Endothelial cell of umbilical vein (primary cell): ENCODE results near the gene TEX9.

- PRO-cap: no peak
CAGE:
- cytosol, long polyA minus RNA: no peak
- cytosol, long polyA plus RNA: no peak
- long polyA plus RNA: no peak
- nucleus, long polyA minus RNA: no peak
- nucleus, long polyA plus RNA: no peak
These were observed 76.4 kb downstream of the NEDD4 start for GRCh38 chr15:55916971-55917535.

DNA sequence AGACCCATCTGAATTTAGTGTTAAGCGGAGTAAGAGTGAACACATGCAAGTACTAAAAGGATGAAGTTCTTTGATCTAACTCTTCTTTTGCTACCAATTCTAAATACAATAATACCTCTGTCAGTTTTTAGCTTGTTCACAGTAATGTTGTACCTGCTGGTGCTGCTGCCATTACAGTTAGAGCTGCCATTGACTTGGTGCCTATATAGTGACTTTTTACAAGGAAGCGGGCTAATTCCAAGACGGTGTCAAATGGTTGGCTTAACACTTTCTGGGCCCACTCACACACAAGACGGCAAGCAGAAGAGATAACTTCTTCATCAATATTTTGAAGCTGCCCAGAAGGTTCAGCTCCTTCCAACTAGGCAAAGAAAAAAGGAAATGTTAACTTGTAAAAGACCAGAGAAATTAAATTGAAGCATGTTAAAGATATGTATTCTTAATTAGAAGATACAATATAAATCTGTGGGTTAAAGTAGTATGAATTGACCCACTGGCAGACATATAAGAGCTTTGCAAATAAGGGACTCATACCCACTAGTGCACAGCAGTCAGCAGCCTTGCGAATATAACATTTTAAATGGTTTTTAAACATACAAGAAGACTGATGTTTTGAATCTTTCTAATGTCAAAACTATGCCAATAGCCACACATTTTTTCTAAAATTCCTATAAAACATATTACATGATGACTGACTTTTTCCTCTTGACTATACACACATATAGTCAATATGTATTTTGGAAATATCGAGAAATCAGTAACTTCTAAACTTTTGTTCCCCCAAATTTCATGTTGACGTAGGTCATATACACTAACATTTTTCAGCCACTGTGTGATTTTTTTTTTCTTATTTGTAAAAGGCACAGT lies 108.0 kb upstream of the NEDD4 start:
- PRO-cap: no peak
CAGE:
- cytosol, long polyA minus RNA: start-site peak on the minus strand centred at position 411 of the sequence, 252 bp wide, 6 reads
- cytosol, long polyA plus RNA: no peak
- long polyA plus RNA: no peak
- nucleus, long polyA minus RNA: no peak
- nucleus, long polyA plus RNA: no peak

DNA sequence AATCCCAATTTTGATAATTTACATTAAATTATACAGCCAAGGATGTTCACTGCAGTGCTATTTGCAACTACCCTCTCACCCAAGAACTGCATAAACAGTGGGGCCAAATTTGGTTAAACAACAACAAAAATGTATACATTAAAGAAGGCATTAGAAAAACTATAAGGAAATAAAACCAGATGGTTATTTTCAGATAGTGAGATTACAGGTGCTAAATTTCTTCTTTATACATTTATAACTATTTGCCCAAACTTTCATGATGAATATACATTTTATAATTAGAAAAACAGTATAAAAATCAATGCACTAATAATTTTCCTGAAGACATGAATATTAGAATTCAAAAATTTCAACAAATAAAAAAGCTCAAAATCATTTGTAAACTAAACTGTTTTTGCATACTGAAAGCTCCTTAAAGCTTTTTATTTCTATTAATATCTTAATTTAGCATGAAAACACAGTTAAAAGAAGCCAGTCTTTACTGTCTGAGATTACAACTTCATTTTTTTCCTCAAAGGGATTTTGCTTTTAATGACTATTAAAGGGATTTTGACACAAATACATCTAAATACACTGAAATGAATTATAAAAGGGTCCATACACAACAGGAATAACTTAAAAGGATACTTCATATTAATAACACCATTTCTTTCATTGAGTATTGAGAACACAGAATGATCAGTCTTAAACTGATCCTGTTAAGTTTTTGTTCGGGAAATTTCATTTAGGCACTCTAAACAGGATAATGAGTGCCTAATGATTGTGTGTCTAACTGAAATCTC lies 110.6 kb downstream of the RFX7 start:
- PRO-cap: no peak
CAGE:
- cytosol, long polyA minus RNA: no peak
- cytosol, long polyA plus RNA: no peak
- long polyA plus RNA: no peak
- nucleus, long polyA minus RNA: start-site peak on the minus strand centred at position 214 of the sequence, 862 bp wide, 9 reads
- nucleus, long polyA plus RNA: no peak

GRCh38 chr15:56139115-56139605 lies 104.5 kb downstream of the RFX7 start:
- PRO-cap: no peak
CAGE:
- cytosol, long polyA minus RNA: no peak
- cytosol, long polyA plus RNA: no peak
- long polyA plus RNA: no peak
- nucleus, long polyA minus RNA: no peak
- nucleus, long polyA plus RNA: no peak

GRCh38 chr15:56142436-56143098 lies 101.1 kb downstream of the RFX7 start:
- PRO-cap: no peak
CAGE:
- cytosol, long polyA minus RNA: no peak
- cytosol, long polyA plus RNA: no peak
- long polyA plus RNA: no peak
- nucleus, long polyA minus RNA: no peak
- nucleus, long polyA plus RNA: no peak

DNA sequence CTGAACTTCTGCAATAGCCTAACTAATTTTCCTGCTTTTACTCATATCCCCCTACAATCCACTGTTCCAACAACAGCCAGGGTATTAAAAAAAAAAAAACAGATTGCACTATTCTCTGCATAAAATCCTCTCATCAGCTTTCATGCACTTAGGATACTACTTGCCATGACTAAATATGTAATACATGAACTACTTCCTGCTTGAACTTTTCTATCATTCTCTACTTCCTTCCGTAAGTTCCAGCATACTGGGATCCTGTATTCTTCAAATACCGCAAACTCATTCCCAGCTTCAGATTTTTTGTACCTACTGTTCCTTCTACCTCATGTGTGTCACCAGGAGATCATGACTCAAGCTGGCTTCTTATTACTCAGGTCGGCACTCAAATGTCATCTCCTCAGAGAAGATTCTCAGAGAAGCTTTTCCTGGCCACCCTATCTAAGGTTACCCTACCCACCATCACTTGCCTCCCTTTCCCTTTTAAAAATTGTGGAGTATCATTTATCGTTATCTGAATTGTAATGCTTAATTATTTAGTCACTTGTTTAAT lies 66.8 kb downstream of the RFX7 start:
- PRO-cap: no peak
CAGE:
- cytosol, long polyA minus RNA: no peak
- cytosol, long polyA plus RNA: no peak
- long polyA plus RNA: no peak
- nucleus, long polyA minus RNA: no peak
- nucleus, long polyA plus RNA: no peak

DNA sequence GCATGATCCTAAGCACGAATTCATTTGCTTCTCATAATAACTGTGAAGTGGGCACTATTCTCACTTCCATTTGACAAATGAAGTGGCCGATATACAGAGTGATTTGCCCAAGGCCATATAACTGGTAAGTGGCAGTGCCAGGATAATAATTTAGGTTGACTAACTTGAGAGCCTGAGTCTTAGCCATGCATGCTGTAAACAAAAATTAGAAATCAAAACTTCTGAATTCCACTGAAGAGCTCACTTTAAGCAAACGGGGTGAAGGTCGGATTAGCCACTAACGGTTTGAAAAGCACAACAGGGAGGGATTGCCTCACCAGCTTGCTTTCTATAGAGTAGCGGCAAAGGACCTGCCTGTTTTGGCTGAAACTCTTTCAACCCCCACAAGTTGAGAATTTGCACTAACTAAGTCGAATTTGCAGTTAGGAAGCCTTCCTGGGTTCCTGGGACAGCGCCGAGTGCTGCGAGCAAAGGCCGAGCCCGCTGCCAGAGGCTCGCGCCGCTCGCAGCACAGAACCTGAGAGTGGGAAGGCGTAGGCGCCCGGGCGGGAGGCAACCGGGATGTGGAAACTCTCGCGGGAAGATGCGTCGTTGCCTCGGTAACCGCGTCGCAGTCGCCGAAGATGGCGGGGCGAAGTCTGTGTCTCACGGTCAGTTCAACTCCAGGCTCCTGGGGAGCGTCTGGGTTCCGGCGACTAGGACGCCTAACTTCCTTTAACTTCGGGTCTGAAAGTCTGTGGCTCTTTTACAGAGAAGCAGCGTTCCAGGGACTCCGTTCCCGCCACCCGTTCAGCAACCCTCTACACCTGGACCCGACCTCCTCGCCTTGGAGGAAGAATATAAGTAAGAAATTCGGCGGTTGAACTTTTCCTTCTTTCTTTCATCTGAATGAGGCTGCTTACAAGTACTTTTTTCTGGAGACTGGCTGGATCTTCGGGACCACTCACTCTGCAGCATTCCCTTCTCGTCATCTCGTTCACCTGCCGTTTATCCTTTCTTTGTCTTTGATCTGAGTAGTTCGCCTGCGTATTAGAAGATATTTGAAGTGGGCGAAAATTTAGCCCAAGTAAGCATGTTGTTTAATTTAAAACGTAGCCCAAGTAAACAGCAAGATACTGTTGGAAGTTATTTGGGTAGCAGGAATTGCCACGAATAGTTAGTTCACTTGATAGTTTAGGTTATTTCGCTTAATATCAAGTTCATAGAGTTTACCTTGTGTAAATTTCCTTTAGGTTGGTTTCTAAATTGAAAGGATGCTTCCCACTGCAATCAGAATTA lies at the start of gene TEX9:
Gene TEX9, plus strand, starts transcription at position 599 of the 1,278 bp plus-strand sequence.
- PRO-cap: bidirectional peak, plus-strand start at position 620 of the sequence, minus-strand start at position 519 of the sequence
CAGE:
- cytosol, long polyA minus RNA: no peak
- cytosol, long polyA plus RNA: start-site peak on the plus strand centred at position 607 of the sequence, 27 bp wide, 11 and 17 reads in 2 replicates
- long polyA plus RNA: no peak
- nucleus, long polyA minus RNA: start-site peak on the plus strand centred at position 598 of the sequence, 9 bp wide, 36 reads
- nucleus, long polyA plus RNA: start-site peak on the plus strand centred at position 607 of the sequence, 27 bp wide, 19 and 21 reads in 2 replicates

DNA sequence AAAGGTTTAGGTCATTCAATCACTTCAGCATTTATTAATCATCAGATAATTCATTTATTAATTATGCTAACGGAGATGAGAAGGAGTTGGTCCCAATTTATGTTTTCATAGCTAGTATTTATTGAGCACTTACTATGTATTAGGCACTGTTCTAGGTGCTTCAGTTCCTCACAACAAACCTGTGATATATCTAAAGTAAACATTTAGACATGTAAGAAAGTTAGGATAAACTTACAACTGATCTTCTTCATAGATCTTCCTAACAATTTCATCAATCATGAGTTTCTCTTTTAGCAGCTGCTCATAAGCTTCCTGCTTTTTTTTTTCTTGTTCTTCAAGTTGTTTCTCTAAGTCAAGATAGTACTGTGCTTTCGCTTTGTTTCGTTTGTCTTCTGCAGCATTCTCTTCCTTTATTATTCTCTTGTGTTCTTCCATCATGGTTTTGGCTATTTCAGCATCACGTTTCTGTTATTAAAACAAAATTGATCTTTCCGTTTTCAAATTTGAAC lies 20.7 kb downstream of the MNS1 start:
- PRO-cap: no peak
CAGE:
- cytosol, long polyA minus RNA: no peak
- cytosol, long polyA plus RNA: no peak
- long polyA plus RNA: no peak
- nucleus, long polyA minus RNA: no peak
- nucleus, long polyA plus RNA: no peak

DNA sequence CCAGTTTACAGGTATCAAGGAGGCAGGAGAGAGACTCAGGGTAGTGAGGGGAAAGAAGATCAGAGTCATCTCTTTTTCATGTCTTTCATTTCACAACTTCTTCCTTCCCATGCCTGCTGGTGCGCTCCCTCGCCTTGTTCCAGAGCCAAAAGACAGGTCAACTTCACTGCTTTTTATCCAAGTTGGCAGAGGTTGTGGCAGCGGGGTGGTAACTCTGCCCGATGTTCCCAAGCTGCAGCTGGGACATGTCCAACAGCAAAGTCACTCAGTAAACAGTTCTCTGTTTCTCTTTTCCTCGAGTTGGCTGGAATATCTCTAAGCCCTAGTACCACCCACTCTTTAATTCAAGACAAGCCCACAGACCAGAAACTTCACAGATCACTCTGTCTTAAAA lies 86.3 kb upstream of the TCF12 start:
- PRO-cap: no peak
CAGE:
- cytosol, long polyA minus RNA: no peak
- cytosol, long polyA plus RNA: no peak
- long polyA plus RNA: no peak
- nucleus, long polyA minus RNA: no peak
- nucleus, long polyA plus RNA: no peak

- PRO-cap: no peak
CAGE:
- cytosol, long polyA minus RNA: no peak
- cytosol, long polyA plus RNA: no peak
- long polyA plus RNA: no peak
- nucleus, long polyA minus RNA: no peak
- nucleus, long polyA plus RNA: no peak
These were observed 223.2 kb downstream of the TCF12 start for GRCh38 chr15:57141552-57142137.

- PRO-cap: no peak
CAGE:
- cytosol, long polyA minus RNA: no peak
- cytosol, long polyA plus RNA: no peak
- long polyA plus RNA: no peak
- nucleus, long polyA minus RNA: no peak
- nucleus, long polyA plus RNA: no peak
These were observed 157.1 kb upstream of the CGNL1 start for GRCh38 chr15:57219194-57219585.

GRCh38 chr15:57327918-57328451 lies 48.3 kb upstream of the CGNL1 start:
- PRO-cap: no peak
CAGE:
- cytosol, long polyA minus RNA: no peak
- cytosol, long polyA plus RNA: no peak
- long polyA plus RNA: no peak
- nucleus, long polyA minus RNA: no peak
- nucleus, long polyA plus RNA: no peak

DNA sequence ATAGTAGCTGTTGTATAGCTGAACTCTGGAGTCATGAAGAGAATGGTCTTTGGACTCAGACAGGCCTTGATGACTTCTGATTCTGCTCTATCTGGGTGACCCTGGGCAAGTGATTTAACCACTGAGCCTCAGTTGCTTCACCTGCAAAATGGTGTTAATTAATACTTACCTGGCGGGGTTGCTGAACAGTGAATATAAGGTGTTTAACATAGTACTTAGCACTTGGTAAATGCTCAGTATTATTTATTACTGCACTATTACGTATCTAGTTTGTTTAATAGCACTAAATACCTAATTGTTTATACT lies 40.6 kb downstream of the CGNL1 start:
- PRO-cap: no peak
CAGE:
- cytosol, long polyA minus RNA: no peak
- cytosol, long polyA plus RNA: no peak
- long polyA plus RNA: no peak
- nucleus, long polyA minus RNA: no peak
- nucleus, long polyA plus RNA: no peak

- PRO-cap: no peak
CAGE:
- cytosol, long polyA minus RNA: no peak
- cytosol, long polyA plus RNA: no peak
- long polyA plus RNA: no peak
- nucleus, long polyA minus RNA: no peak
- nucleus, long polyA plus RNA: no peak
These were observed 85.4 kb downstream of the CGNL1 start for GRCh38 chr15:57461628-57462133.

- PRO-cap: no peak
CAGE:
- cytosol, long polyA minus RNA: no peak
- cytosol, long polyA plus RNA: no peak
- long polyA plus RNA: no peak
- nucleus, long polyA minus RNA: no peak
- nucleus, long polyA plus RNA: no peak
These were observed 100.4 kb downstream of the CGNL1 start for GRCh38 chr15:57476726-57477089.

DNA sequence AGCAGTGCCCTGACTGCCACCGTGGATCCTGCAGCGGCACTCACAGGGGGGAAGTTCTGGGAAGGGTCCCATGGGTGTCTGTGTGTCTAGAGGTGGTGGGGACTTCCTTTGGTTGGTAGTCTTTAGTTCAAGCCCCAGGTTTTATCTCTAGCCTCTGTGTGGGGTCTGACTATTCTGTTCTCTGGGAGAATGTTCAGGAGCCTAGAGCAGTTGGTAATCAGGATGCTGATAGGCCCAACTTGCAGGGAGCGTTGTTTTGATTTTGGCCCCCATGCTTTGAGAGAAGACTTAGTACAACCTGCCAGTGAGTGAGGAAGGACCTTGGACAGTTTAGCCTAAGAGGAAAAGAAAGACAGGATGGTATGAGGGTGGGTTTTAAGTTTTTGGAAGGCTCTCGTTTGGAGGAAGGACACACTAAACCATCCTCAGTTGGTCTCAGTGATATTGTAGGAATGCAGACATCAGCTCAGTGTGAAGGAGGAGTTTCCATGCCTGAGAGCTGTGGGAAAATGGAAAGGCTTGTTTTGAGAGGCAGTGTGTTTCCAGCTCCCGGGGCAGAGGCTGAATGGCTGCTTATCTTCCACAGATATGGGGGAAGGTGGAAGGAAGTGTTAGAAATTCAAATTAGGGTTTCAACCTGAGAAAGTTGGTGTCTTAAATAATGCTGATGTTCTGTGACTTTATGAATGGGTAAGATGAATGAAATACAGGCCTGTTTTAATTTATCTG lies 89.7 kb upstream of the MYZAP start:
- PRO-cap: no peak
CAGE:
- cytosol, long polyA minus RNA: no peak
- cytosol, long polyA plus RNA: no peak
- long polyA plus RNA: no peak
- nucleus, long polyA minus RNA: no peak
- nucleus, long polyA plus RNA: no peak

DNA sequence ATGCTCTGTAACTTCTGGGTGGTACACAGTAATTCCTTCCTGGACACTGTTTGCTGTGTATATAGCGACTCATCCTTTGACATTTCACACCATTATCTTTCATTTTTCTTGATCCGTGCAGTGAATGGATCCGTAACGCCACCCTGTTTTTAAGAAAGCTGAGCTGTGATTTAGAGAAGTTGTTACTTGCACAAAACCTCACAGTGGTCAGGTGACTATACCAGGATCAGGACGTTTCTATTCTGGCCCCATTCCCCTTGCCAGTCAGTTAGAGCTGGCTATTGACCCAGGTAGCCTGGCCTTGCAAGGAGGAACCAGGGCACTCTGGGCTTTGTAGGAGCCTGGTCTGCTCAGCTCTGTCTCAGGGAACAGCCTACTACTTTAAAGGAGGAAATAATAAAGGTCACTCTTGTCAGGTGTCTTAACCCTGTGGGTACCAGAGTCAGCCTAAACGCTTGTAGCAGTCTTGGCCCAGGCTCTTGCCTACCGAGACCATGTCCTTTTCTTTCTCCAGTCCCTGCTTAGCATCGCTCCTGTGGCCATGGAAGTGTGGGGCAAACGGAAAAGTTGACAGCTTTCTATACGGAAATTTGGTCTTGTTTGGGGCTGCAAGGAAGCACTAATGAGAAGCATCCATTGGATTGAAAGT lies 86.4 kb upstream of the MYZAP start:
- PRO-cap: no peak
CAGE:
- cytosol, long polyA minus RNA: no peak
- cytosol, long polyA plus RNA: no peak
- long polyA plus RNA: no peak
- nucleus, long polyA minus RNA: no peak
- nucleus, long polyA plus RNA: no peak

DNA sequence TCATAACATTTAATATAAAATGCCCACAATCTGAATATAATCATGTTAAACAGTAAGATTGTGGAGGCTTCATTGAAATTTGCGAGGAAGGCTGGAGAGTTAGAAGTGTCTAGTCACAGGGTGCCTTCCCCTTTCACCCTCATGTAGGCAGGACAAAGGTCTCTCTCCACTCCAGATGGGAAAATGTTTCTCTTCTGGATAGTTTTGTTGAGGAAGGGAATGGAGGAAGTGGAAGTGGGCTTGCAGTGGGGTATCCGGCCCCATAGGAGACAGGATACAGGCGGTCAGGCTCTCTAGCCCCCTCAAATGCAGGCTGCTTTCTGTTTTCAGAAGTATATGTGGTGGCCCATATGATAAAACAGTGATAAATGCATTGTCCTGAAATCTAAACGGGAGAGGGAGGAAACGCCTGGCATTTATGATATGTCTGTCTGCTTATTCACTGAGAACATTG lies 13.3 kb upstream of the MYZAP start:
- PRO-cap: no peak
CAGE:
- cytosol, long polyA minus RNA: no peak
- cytosol, long polyA plus RNA: no peak
- long polyA plus RNA: no peak
- nucleus, long polyA minus RNA: no peak
- nucleus, long polyA plus RNA: no peak

DNA sequence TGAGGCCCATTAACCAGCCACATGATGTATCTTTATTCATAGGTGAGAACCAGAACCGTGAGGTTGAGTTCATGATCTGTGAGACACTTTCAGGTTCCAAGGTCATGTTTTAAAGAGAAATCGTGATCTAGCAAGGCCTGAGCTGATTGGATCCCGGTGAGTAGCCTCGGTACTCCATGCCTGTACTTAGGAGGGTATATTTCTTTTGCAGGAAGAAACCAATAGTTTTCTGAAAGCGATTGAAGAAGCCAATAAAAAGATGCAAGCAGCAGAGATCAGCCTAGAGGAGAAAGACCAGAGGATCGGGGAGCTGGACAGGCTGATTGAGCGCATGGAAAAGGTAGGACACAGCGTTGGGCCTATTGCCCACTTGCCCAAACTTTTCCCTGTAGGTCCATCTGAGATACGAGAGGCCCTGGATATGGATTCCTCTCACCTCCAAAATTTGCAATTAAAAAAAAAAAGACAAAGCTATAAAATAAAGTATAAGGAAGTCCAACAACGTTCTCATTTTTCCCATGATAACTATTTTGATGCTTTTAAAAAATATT lies 41.8 kb downstream of the MYZAP start:
- PRO-cap: no peak
CAGE:
- cytosol, long polyA minus RNA: no peak
- cytosol, long polyA plus RNA: no peak
- long polyA plus RNA: no peak
- nucleus, long polyA minus RNA: no peak
- nucleus, long polyA plus RNA: no peak

DNA sequence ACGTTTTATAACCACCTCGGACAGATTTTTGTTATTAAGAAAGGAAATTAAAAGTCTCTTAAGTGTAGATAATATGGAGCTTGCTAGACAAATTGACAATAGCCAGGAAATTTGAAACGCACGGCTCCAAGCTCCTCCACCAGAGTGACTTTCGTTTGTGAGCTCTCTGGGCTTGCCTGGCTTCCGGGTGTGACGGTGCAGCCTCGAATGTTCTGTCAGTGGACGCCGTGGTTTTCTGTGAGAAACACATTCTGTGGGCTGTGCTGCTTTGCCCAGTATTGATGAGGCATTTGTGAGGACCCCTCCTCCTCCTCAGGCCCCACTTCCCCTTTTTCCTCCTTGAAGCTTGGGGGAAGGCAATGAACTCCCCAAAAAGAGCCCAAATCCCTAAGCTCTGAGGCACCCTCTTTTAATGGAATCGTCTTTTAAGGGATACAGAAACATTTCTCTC lies 40.7 kb downstream of the POLR2M start:
- PRO-cap: no peak
CAGE:
- cytosol, long polyA minus RNA: no peak
- cytosol, long polyA plus RNA: no peak
- long polyA plus RNA: no peak
- nucleus, long polyA minus RNA: no peak
- nucleus, long polyA plus RNA: no peak